Calu3 (cell line): Measurements from ENCODE around the gene PAQR7.

DNA sequence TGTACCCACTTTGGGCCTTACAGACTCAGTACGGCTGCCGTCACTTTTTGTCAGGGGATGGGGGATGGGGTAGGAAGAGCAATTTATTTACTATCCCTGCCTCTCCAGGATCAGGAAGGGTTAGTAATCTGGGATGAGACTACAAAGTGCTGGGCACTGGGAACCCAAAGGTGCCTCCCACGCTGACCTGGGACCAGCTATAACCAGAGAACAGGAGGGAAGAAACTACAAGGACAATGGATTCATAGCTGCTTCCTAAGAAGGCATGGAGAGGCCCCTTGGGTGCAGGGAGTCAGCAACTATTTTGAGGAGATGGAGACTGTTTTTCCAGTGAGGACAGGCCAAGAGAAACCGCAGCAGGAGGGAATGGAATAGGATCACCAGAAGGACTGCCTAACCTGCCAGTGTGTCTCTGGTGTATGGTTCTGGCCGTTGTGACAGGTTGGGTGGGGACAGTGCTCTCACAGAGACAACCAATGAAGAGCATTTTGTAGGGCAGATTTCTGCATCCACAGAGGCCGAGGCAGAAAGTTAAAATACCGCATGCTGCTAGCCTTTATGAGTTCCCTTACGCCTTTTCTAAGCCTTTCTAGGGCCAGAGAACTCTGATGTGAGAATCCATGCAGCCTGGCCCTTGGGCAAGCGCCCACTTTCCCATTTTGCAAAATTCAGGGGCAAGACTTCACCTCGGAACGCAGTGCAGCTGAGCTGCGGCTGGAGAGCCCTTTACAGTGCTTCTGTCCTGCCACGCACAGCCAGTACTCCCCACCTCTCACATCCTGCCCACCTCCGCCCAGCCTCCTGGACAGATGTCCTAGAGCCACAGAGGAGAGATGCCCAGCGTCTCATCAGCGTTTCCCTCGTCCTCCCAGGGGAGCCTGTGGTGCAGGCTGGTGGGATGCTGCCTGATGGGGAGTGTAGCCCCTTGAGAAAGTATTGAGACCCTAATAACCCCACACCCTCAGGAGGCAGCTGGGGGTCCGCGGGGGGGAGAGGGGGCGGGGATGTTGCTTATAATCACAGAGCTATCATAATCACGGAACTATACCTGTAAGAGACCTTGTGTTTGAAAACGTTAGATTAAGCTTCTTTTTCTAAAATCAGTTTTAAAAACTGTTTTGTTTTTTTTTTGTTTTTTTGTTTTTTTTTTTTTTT is 29.8 kb downstream of the RUNX3 start:
- PRO-cap, result no peak

- PRO-cap, result no peak
Observed at GRCh38 chr1:24914755-24915262, 15.3 kb downstream of the RUNX3 start.

DNA sequence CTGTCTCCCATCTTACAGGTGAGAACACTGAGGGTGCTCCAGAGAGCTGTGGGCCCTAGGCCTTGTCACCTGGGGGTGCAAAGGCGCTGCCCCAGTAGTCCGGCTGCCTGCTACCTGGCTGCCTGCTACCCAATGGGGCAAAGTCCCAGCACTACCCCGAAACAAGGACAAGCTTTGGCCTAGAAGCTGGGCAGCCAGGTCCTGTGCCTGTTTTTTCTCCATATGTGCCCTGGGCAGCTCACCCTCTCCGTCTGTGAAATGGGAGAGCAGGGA is 17.0 kb upstream of the RUNX3 start:
- PRO-cap, result no peak

DNA sequence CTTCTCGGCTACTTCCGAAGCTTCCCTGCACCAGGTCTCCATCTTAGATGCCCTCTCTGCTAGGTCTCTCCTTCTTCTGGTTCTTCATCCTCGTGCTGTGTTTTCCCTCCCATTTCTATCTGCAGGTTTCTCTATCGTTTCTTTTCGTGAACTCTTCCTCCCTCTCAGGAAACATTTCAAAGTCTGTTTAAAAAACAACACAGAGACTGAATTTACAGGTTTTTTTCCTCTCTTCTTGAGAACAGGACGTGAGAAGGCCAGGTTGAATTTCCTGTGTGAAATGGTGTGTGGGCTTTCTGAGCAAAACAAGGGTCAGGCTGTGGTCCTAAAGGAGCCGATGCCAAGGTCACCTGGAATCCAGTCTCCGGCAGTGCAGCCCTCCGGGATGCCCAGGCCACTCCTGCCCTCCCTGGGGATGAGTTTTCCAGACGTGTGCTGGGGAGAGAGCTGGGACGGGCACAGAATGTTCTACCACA is 62.6 kb upstream of the RUNX3 start:
- PRO-cap, result no peak

DNA sequence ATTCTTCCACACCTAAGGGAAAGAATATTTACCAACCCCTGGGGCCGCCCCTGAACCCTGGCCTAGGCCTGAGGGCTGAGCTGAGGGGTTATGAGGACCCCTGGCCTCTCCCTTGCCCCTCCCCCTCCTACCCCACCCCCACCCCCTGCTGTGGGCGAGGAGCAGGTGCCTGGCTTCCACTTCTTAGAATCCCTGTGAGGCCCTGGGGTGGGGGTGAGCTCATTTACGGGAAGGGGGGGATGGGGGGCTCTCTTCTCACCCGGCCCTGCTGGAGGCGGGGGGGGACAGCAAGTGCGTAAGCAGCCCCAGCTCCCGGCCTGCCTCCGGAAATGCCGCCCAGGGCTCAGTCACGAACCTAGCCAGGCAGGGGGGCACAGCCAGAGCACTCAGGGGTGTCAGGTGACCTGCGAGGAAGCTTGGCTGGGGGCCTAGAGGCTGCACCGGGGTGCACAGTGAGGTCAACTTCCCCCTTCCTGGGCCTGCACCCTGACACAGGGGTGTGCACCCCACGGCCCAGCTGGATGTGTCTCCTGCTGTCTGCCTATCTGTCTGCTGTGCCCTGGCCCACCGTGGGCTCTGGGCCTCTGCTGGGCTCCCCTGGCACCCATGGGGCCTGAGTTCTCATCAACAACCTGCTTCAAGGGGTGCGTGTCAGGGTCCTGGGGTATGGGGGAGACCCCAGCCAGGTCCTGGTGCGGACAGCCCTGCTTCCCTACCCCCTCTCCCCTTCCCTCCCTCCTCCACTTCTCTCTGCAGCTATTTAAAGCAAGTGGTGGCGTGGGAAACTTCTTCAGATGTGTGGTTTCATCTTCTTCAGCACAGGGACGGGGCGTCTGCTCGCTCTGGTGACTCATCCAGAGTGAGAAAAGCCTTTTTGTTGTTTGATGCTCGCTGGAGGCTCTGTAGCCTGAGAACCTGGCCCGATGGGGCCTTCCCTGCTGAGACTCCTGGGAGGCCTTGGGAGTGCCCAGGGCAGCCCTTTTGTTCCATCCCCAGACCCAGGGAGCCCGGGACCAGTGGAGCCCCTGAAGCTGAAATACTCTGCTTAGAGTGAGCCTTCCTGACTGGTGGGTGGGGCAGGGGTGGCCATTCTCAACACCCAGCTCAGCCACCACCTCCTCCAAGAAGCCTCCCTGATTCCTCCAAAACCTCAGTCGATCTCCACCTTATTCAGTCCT is 92.5 kb upstream of the RUNX3 start:
- PRO-cap, result unidirectional peak, minus-strand start at position 196 of the sequence; bidirectional peak, plus-strand start at position 916 of the sequence, minus-strand start at position 826 of the sequence

GRCh38 chr1:25028571-25029401 is 98.7 kb upstream of the RUNX3 start:
- PRO-cap, result no peak

- PRO-cap, result no peak
Observed at GRCh38 chr1:25031629-25032664, 101.9 kb upstream of the RUNX3 start.

DNA sequence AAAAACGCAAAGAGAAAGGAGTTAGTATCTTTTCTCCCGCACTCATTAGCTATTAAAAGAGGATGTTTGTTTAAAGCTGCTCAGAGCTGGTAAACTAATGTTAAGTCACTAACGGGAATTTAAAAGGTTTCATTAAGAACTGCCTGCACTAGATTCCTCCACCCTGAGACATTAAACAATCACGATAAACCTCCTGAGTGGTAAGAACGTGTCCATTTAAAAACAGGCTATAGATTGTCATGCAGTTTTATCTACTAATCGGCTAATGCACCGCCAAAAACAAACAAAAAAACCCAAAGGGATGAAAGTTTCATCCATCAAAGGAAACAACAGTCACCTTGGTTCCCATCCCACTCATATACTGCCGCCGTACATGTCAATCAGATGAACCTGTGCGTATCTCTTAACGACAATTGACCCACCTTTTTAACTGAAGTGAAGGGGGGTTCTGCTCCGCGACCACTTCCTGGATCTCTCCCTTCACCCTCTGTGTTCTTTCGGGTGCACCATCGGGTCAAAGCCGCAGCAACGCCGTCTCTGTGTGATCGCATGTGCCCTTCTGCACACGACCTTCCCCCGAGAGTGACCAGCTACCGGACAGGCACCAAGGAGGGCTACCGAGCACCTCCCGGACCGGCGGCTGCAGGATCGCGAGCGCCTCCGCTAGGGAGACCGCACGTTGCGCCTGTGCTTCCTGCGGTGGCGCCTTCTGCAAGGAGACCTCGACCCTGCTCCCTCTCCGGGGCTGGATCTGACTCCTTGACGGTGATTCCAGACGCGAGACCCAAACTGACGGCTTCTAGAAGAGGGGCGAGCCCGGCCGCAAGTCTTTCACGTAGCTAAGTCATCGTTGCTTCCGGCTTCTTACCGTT is 1.3 kb upstream of the TMEM50A start:
- PRO-cap, result no peak

GRCh38 chr1:25430022-25430227 is 772 bp upstream of the MACO1 start:
- PRO-cap, result bidirectional peak, plus-strand start at chr1:25430340, minus-strand start at chr1:25430203

DNA sequence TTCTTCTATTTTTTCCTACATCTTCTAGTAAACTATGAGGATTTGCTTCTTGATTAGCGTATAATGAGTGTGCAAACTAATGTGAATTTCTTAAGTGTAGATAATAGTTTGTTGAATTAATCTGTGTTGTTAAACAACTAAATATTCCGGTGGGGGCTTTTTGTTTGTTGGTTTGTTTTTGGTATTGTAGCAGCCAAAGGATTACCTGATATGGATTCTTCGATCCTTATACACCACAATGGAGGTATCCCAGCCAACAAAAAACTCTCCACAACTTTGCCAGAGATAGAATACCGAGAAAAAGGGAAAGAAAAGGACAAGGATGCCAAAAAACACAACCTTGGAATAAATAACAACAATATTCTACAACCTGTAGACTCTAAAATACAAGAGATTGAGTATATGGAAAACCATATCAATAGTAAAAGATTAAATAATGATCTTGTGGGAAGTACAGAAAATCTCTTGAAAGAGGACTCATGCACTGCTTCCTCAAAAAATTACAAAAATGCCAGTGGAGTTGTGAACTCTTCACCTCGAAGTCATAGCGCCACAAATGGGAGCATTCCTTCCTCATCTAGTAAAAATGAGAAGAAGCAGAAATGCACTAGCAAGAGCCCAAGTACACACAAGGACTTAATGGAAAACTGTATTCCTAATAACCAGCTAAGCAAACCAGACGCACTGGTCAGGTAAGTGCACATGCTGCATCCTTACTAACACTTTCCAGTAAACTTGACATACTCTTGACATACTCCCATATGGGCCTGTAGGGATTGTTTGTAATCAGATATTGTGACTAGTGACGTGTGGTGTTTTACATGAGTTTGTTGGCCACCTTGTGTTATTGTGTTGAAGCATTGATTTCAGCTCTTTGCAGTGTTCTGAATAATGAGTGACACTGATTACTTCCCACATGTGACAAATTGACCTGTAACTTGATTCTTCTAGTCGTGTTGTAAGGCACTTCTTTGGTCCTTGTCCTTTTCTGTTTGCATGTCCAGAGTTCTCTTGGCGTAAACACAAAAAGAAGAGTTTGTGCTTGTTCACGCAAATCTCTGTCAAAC is 27.8 kb downstream of the MACO1 start:
- PRO-cap, result no peak

DNA sequence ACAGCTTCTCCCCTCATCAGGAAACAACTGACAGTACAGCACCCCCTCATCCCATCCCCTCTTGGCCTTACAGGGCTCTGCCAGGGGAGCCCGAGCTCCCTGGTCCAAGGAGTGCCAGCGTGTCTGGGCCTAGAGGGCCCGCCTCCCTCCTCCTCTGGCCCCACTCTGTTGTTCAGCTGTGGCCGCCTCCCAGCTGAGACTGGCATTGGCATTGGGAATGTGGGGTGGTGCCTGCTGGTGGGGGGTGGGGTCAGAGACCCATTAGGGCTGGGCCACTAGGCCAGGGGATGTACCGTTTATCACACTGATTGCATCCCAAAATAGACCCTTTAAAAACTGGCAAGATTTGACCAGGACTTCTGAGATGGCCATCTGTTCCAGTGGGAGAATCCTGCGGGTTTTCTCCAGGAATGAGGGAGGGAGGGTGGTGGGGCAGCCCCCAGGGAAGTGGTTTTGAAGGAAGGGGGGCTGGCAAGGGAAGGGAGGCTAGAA is 1.4 kb downstream of the LDLRAP1 start:
- PRO-cap, result no peak

- PRO-cap, result no peak
Observed at GRCh38 chr1:25561472-25561867, 18.1 kb downstream of the LDLRAP1 start.

GRCh38 chr1:25743343-25743991 is 56.5 kb upstream of the SELENON start:
- PRO-cap, result no peak

DNA sequence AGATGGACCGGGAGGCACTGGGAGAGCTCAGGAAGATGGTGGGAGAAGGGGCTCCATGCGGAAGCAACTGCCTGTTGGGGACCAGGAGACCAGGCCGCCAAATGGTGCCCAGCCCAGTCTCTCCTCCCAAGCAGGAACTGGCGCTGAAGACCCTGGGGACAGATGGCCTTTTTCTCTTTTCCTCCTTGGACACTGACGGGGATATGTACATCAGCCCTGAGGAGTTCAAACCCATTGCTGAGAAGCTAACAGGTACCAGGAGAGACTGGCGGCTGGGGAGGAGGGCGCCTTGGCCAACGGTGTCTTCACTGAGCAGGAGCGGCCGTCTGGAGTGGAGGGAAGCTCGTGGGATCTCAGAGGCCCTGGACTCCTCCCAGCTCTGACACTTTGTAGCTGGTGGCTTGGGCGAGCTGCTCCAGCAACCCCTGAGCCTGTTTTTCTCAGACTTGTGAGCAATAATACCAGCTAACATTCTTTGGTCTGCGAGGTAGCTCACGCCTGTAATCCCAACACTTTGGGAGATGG is 978 bp downstream of the SELENON start:
- PRO-cap, result no peak

- PRO-cap, result no peak
Observed at GRCh38 chr1:25867723-25867974, 7.9 kb downstream of the PAQR7 start.

GRCh38 chr1:25875403-25876336 is at the start of gene PAQR7:
Gene PAQR7, minus strand, starts transcription at chr1:25875708.
- PRO-cap, result bidirectional peak, plus-strand start at chr1:25875767, minus-strand start at chr1:25875681; bidirectional peak, plus-strand start at chr1:25875992, minus-strand start at chr1:25875957

- PRO-cap, result no peak
Observed at GRCh38 chr1:25906740-25907467, 685 bp upstream of the STMN1 start.

GRCh38 chr1:25998246-25998725 is 423 bp upstream of the PAFAH2 start:
- PRO-cap, result bidirectional peak, plus-strand start at chr1:25998404, minus-strand start at chr1:25998028

GRCh38 chr1:26081542-26082251 is 14.3 kb upstream of the TRIM63 start:
- PRO-cap, result no peak

DNA sequence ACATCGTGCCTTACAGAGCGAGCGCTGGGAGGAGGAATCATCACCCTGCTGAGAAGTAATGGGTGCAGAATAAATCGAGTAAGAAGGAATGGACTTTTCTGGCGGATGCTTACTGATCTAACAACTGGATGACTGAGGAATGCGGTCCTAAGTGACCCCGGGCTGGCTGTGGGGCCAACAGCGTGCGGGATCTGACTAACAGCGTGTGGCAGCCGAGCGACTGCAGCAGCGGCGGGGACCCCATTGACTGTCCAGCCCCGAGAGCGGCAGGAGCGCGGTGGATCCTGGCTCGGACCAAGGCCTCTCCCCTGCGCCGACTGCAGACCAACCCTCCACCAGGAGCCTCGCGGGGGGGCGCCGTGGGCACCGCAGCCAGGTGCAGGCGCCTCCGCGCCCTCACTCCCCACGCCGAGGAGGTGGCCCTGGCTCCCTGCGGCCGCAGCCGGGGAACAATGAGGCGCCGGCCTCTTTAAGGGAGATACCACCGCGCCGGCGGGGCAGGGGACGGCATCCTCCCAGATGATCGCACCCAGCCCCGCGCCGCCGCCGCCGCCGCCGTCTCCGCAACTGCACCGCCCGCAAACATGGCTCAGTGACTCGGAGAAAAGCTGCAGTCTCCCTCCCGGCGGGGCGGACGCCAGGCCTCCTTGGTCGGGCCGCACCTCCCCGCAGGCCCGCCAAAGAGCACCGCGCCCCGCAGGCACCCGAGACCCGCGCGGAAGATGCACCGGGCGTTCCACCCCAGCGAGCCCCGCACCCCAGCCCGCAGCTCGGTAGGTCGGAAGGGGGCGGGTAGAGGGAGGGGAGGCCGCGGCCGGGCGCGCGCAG is 762 bp upstream of the PDIK1L start:
- PRO-cap, result bidirectional peak, plus-strand start at position 518 of the sequence, minus-strand start at position 454 of the sequence